ENCODE measurements around the gene SLC6A9.

DNA sequence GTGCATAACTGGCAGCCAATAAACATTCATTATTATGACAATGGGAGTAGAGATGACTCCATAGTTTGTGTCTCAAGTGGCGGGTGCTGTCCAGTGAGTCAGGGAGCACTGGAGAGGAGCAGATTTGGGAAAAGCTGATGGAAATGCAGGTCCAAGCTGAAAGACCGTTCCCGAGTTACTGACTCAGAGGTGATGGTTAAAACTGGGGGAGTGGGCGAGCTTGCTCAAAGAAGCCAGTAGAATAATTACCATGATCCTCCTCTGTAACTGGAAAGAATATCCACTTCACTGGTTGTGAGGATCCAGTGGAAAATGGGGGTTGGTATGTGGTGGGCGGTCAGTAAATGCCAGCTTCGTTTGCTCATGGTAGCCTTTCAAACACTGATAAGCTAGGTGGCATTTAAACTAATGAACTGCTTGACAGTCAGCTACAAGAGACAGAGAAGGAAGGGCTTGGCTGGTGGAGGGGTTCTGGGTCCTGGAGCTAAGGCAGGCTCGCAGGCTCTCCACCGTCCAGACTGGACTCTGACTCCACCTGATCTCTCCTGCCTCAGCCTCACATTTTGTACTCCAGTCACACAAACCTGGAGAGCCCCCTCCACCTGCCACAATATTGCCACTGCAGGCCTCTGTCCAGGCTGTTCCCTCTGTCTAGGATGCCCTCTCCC is 2.5 kb downstream of the TIE1 start:
- PRO-cap = no peak
- RRBS, 2 experiments = no CpG with 5 or more reads among the region's 8 CpGs

DNA sequence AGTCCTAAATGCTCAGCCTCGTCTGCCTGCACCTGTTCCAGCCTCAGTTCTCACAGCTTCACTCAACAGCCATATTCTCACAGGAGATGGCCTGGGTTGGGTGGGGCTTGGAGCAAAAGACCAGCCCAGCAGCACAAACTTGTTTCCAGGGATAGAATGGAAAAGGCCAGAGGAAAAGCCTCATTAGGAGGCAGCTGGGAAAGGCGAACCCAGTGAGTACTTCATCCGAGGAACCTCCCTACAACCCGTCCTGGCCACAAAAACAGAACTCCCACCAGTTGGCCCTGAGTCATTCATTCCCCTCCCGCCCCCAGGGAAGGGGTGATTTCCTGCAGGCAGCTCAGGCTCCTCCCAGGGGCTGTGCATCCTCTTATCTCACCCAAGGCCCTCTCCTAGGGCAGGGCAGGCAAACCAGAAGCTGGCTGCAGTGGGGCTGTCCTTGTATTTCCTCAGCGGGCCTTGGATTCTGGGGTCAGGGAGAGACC is 7.5 kb upstream of the MPL start:
- PRO-cap = no peak
- RRBS, 2 experiments = no CpG with 5 or more reads among the region's 6 CpGs

- PRO-cap = no peak
- RRBS, 2 experiments = no CpG with 5 or more reads among the region's 2 CpGs
Observed at GRCh38 chr1:43345277-43345605, 7.6 kb downstream of the MPL start.

DNA sequence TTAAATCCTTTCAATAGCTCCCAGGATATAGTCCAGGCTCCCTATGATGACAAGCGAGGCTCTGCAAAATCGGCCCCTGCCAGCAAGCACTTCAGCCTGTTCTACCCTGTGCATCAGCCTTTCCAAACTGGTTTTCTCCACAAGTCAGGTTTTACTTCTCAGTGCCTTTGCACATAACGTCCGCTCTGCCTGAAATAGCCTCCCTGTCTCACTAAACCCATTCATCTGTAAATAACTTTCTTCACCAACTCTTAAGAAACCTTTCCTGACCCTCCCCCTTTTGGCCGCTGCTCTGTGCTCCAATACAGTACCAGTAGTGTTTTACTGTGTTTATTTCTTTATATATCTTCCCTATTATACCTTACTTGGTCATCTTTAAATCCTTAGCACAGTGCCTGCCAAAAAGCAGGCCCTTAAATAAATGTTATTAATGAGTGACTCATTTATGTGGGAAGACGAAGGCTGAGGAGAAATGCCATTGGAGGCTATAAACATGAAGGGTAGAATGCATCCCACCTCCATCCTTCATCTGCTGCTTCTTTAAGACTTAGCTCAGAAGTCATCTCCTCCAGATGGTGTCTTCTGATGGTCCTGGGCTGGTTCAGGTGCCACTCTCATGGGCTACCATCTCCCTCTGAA is 8.8 kb upstream of the CDC20 start:
- PRO-cap = unidirectional peak, minus-strand start at position 229 of the sequence
- RRBS, 2 experiments = no CpG with 5 or more reads among the region's 6 CpGs

- PRO-cap = no peak
- RRBS, 2 experiments = no CpG with 5 or more reads among the region's 13 CpGs
Observed at GRCh38 chr1:43415655-43416637, 26.2 kb downstream of the SZT2 start.

- PRO-cap = no peak
- RRBS, 2 experiments = no CpG with 5 or more reads among the region's 8 CpGs
Observed at GRCh38 chr1:43455158-43455994, 1.6 kb upstream of the HYI start.

GRCh38 chr1:43548336-43548960 is 17.8 kb downstream of the PTPRF start:
- PRO-cap = no peak
- RRBS, 2 experiments = no CpG with 5 or more reads among the region's 8 CpGs

- PRO-cap = no peak
- RRBS, 2 experiments = no CpG with 5 or more reads among the region's 8 CpGs
Observed at GRCh38 chr1:43552588-43553392, 22.1 kb downstream of the PTPRF start.

DNA sequence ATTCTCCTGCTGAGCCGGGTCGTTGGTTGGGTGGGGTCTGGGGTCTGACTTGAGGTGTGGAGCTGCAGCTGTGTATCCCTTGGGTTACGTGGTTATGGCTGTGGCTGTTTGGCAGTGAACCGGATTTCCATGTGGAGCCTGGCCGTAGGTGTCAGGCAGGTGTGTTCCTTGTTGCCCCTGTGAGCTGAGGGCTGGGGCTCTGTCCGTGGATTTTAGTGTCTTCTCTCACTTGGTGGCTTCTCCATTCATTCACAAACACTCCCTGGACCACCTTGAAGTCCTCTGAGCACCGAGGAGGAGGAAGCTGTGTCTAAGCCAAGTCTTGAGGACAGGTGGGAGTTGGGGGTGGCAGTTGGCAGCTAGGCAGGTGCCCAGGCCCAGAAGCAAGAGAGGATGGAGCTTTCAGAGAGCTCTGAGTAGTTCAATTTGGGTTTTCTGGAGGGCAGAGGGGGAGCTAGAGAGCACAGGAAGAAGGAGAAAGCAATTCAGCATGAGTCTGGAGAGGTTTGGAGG is 23.5 kb downstream of the PTPRF start:
- PRO-cap = no peak
- RRBS, 2 experiments = 93% methylated on average over 4 of the region's 7 CpGs; no CpG with 5 or more reads in 1 of the 2 experiments

DNA sequence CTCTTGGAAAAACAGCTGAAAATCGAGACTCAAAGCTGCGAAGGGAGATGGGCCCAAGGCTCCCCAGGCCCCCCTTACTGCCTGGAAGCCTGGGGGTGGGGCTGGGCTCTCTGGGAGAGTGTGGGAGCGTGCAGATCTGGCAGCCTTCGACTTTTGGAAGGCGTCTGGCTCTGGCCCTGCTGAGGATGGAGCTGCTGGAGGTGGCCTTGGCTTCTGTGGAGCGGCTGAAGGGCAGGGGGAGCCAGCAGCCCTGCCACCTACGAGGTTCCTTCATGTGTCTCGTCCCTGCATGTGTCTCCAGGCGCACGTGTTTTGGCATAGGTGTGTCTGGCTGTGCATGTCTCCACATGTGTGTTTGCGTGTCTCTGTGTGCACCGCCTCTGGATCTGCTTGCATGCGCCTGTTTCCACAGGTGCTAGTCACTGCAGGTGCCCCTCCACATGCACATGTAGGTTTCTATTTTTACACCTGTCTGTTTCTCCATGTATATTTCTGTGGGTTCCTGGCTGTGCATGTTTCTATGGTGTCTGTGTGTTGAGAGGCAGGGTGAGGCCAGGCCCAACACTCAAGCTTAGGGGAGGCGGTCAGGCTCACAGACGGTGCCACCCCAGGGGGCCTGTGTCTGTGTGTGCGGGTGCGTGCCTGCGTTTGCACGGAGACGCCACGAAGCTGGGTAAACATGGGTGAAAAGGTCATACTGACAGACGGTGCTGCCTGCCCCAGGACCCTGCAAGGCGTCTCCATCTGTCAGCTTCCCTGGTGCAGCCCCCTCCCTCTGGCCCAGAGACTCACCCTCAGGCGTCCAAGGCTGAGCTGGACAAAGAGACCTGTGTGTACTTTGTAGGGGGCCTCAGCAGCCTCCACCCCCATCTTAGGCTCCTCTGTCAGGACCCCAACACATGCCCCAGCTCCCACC is 33.7 kb downstream of the PTPRF start:
- PRO-cap = no peak
- RRBS, 2 experiments = no CpG with 5 or more reads among the region's 24 CpGs

- PRO-cap = no peak
- RRBS, 2 experiments = 96 to 97% methylated on average over 7 to 9 of the region's 41 CpGs
Observed at GRCh38 chr1:43603393-43604394, 46.3 kb upstream of the KDM4A start.

DNA sequence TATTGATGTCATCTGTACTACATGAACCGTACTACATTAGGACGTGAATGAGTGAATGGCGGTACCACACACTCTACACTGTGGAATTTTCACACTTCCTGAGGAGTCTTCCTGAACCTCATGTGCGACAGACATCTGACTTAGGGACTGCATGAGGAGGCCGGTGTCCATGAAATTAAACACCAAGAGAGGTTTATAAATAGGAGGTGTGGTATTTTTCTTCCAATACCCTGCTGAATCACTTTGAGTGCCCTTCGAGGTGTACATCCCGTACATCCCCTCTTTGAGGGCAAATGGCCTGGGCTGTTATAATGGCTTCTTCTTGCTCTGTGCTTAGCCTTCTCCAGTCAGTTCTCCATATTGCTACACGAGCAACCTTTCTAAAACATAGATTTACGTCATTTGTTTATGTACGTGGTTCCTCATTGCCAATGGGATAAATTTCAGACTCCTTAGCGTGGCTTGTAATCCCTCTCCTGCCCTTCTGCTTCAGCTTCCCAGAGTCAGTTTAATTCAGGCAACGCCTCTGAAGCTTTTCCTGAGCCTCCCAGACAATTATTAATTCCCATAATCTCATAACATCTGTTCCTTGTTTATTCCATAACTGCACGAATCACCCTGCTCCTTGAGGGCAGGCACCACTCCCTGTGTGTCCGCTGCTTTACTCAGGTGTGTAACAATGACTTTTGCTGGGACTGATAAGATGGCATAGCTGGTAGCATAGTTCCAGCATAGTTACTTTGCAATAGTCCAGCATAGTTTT is 9.4 kb downstream of the ST3GAL3 start:
- PRO-cap = no peak
- RRBS, 2 experiments = no CpG with 5 or more reads among the region's 14 CpGs

DNA sequence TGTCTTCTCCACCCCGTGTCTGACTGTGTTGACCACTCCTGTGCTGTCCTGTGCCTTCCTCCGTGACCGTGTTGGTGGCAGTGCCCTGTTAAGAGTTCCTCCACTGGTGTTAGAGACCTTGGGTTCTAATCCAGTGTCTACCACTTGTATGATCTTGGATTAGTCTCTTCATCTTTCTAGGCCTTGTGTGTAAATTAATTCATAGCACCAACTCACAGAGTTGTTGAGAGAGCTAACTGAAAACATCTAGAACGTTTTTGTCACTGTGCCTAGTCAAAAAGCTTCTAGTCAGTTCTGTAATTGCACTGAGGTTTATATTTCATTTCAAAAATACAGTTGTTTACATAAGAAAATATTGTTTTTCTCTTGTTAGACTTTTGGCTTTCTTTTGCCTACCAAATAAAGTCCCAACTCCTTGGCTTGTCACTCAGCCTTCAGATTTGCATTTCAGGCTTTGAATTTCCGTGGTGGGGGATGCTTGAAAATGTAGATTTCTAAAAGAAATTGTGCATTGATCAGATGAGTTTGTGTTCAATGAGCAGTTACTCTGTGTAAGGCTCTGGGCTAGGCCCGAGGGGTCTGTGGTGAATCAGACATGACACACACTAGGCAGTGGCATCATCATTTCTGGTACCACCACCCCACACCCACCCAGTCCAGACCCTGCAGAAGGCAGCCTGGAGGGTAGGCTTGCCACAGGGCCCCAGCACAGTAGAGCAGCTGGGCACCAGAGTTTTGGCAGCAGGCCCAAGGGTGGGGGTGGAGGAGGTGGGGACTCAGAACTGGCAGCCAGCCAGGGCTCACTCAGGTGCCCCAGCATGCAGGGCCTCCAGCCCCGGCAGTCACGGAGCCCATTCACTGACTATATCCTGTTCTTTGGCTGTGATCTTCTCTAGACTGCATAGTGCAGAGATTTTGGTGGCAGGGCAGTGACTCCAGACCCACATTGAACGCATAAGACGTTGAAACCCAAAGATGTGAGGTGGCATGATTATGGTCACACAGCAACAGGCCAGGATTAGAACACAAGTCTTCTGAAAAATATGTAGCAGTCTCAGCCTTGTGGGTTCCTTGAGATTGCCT is 97.4 kb upstream of the ARTN start:
- PRO-cap = no peak
- RRBS, 2 experiments = no CpG with 5 or more reads among the region's 10 CpGs

GRCh38 chr1:43853215-43853693 is 80.3 kb upstream of the ARTN start:
- PRO-cap = no peak
- RRBS, 2 experiments = no CpG with 5 or more reads among the region's 4 CpGs

GRCh38 chr1:43858556-43858903 is 75.1 kb upstream of the ARTN start:
- PRO-cap = no peak
- RRBS, 2 experiments = no CpG with 5 or more reads among the region's 1 CpG

DNA sequence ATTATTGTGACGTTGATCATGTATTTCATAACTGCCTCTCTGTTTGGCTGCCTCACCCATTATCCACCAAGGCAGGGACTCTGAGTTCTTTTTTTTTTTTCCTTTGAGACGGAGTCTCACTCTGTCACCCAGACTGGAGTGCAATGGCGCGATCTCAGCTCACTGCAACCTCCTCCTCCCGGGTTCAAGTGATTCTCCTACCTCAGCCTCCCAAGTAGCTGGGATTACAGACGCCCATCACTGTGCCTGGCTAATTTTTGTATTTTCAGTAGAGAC is 52.7 kb upstream of the ARTN start:
- PRO-cap = no peak
- RRBS, 2 experiments = no CpG with 5 or more reads among the region's 6 CpGs

- PRO-cap = bidirectional peak, plus-strand start at chr1:44031245, minus-strand start at chr1:44030986; bidirectional peak, plus-strand start at chr1:44031668, minus-strand start at chr1:44031467
- RRBS, 2 experiments = no CpG with 5 or more reads among the region's 57 CpGs
Observed at GRCh38 chr1:44031020-44031969, at the start of gene SLC6A9. Gene SLC6A9, minus strand, starts transcription at chr1:44031462.

- PRO-cap = no peak
- RRBS, 2 experiments = no CpG with 5 or more reads among the region's 2 CpGs
Observed at GRCh38 chr1:44050026-44050447, 18.8 kb upstream of the SLC6A9 start.

DNA sequence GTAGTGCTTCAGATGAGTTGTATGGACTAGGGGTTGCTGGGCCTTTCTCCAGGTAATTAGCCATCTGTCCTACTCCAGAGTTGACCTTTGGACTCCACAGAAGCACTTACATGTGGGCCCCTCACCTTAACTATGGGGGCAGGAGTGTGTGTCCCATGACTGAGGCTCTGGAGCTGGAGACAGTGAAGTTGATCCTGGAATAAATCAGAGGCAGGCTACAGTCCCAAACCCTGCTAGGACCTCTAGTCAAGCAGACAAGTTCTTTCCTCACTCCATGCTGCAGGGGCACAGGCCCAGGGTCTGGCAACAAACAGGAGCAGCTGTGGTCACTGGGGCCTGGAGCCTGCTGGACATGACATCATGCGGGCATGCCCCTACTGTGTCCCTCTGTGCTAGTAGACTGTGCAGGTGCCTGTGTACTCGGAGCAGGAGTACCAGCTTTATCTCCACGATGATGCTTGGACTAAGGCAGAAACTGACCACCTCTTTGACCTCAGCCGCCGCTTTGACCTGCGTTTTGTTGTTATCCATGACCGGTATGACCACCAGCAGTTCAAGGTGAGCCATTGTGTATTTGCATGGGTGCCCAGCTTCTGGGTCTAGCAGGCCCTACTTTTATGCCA is 4.8 kb downstream of the DMAP1 start:
- PRO-cap = no peak
- RRBS, 2 experiments = no CpG with 5 or more reads among the region's 7 CpGs

- PRO-cap = no peak
- RRBS, 2 experiments = no CpG with 5 or more reads among the region's 11 CpGs
Observed at GRCh38 chr1:44485035-44485652, 80.1 kb downstream of the RNF220 start.